HGPS cell (cell line): Measurements from ENCODE around the gene OR6J1.

DNA sequence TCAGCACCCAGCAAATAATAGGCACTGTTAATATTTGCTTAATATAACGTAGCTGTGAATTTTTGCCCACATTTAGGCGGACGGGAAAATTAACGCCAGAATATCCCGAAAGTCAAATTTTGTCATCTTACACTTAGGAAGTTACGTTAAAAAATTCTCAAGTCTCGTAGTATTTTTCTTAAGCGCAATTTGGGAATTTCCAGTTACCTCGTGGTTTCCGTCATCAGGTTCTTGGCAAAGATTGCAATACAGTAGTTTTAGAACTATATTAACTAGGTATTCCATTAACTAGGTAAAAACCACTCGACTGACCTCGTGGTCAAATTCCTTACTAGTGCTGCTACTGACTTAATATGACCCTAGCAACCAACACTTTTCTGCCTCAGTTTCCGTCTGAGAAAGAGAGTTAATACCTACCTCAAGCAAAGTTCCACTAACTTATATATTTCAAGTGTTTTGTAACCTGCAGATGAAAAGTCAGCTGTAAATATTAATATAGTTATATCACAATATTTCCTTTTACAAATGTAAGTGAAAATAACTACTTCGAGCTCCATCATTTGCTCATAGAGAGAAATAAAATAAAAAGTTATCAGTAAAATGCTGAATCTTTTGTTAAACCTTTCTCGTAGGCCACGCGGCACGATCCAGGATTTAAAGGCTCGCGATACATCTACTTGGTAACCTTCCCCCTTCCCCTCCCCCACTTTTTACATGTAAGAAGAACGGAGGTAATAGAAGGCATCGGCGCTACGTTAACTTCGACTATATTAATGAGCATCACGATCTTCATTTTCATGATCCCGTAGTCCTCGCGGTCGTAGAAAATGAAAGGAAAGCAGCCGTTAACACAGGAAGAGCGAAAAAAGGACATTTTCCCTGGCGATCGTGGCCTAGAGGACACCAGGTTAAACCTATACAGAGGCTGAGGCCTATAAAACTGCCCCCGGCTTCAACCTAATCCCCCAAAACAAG lies 749 bp downstream of the HNRNPC start:
- RRBS = no CpG with 5 or more reads among the region's 35 CpGs

DNA sequence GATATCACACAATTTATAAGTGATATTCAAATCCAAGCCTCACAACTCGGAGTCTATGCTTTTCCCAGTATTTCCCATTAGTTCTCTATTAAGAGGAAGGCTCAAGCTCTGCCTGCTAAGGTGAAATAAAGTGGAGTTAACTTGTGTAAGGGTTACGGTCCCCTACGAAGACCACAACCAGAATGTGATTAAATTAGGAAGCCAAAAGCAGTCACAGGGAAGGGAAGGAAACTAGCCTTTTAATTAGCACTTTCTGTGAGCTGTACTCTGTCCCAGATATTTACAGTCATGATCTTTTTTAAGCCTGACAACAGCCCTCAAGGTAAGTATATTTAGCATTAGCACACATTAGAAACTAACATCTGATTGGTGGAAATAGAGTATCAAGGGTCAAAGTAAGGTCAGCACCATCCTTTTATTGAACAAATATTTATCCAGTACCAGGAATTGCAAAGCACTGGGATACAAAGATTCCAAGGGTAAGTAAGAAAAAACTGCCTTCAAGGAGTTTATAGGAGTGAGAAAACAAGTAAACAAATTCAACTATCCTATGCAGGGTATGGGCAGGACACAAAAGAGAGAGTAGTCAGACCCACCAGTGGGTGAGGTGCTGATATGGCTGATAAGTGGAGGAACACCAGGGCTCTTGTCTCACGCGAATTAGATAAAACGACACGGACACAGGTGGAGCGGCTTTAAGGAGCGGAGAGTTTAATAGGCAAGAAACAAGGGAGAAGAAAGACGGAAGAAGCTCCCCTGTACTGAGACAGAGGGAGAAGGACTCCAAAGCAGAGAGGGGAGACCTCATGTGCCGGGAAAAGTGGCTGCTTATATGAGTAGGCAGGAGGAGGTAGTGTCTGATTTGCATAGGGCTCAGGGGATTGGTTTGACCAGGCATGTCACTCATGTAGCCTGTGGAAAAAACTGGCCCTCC lies 28.3 kb downstream of the RPGRIP1 start:
- RRBS = no CpG with 5 or more reads among the region's 11 CpGs

- RRBS = no CpG with 5 or more reads among the region's 2 CpGs
Measured at GRCh38 chr14:21735885-21736309, 62.3 kb upstream of the OR4E1 start.

GRCh38 chr14:21737071-21737379 lies 63.4 kb upstream of the OR4E1 start:
- RRBS = no CpG with 5 or more reads among the region's 1 CpG

- RRBS = no CpG with 5 or more reads among the region's 7 CpGs
Measured at GRCh38 chr14:21768107-21769246, 94.9 kb upstream of the OR4E1 start.

GRCh38 chr14:21797151-21797426 lies 123.5 kb upstream of the OR4E1 start:
- RRBS = no CpG with 5 or more reads among the region's 5 CpGs

DNA sequence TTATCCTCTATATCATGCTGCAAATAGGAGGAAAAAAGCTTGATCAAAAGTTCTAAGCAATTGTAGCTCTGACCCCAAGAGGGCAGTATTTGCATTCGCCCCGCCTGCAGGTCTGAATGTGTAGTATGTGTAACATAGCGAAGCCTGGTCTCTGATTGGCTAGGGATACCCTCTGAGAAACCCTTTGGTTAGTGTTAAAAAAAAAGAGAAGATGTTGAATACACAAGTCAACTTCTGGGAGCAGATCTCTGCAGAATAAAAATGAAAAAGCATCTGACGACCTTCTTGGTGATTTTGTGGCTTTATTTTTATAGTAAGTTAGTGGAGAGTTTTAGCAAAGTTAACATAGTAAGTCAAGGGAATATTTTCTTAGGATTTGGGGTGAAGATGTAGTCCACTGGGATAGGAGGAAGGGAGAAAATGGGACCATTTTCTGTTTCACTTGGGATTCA lies 151.7 kb upstream of the OR4E1 start:
- RRBS = no CpG with 5 or more reads among the region's 4 CpGs

GRCh38 chr14:21851477-21851986 lies 177.9 kb upstream of the OR4E1 start:
- RRBS = no CpG with 5 or more reads among the region's 4 CpGs

GRCh38 chr14:21894253-21894537 lies 220.6 kb upstream of the OR4E1 start:
- RRBS = no CpG with 5 or more reads among the region's 4 CpGs

DNA sequence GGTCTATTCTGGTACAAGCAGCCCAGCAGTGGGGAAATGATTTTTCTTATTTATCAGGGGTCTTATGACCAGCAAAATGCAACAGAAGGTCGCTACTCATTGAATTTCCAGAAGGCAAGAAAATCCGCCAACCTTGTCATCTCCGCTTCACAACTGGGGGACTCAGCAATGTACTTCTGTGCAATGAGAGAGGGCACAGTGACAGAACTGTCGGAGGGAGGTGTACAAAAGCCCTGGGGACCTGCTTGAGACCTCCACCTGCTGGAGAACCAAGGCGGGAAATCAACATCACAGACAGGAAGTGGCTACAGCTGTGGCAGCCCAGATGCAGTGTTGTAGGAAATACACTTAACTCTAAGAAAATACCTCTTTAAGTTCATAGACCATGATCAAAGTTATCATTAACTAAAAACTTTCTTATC lies 250.9 kb upstream of the OR4E1 start:
- RRBS = no CpG with 5 or more reads among the region's 5 CpGs

DNA sequence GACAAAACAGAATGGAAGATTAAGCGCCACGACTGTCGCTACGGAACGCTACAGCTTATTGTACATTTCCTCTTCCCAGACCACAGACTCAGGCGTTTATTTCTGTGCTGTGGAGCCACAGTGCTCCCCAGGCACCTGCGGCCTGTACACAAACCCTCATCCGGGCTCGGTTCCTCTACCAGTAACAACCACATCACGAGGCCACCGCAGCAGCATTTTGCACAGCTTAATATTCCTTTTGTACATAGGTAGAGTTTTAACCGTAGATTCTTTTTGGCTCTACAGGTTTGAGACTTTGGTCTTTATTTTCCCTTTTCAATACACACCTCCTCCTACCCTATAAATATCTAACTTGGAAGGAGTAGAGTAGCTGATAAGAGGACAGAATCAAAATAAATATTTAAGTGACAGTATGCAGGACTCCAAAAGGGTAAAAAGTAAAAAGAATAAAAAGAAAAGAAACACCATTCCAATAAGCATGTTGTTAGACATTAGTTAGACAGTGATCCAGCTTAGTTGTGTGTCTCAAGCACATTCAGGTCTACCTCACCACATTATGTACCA lies 397.6 kb upstream of the OR4E1 start:
- RRBS = no CpG with 5 or more reads among the region's 12 CpGs

DNA sequence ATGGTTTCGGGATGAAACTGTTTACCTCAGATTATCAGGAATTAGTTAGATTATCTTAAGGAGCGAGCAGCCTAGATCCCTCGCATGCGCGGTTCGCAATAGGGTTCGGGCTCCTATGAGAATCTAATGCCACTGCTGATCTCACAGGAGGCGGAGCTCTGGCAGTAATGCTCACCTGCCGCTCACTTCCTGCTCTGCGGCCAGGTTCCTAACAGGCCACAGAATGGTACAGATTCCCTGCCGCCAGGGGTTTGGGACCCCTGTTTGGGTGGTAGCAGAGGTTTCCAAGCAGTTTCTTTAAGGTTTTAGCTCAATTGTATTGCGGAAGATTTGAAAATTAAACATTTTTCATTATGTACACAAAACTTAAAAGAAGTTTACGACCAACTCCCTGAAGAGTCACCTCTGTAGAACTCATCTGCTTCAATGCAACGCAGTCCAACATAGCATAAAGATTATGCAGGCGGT lies 439.9 kb upstream of the OR4E1 start:
- RRBS = no CpG with 5 or more reads among the region's 15 CpGs

- RRBS = no CpG with 5 or more reads among the region's 8 CpGs
Measured at GRCh38 chr14:22418435-22419315, 170.3 kb downstream of the DAD1 start.

- RRBS = no CpG with 5 or more reads among the region's 15 CpGs
Measured at GRCh38 chr14:22483947-22485039, 104.7 kb downstream of the DAD1 start.

- RRBS = no CpG with 5 or more reads among the region's 7 CpGs
Measured at GRCh38 chr14:22517201-22517989, 71.6 kb downstream of the DAD1 start.

DNA sequence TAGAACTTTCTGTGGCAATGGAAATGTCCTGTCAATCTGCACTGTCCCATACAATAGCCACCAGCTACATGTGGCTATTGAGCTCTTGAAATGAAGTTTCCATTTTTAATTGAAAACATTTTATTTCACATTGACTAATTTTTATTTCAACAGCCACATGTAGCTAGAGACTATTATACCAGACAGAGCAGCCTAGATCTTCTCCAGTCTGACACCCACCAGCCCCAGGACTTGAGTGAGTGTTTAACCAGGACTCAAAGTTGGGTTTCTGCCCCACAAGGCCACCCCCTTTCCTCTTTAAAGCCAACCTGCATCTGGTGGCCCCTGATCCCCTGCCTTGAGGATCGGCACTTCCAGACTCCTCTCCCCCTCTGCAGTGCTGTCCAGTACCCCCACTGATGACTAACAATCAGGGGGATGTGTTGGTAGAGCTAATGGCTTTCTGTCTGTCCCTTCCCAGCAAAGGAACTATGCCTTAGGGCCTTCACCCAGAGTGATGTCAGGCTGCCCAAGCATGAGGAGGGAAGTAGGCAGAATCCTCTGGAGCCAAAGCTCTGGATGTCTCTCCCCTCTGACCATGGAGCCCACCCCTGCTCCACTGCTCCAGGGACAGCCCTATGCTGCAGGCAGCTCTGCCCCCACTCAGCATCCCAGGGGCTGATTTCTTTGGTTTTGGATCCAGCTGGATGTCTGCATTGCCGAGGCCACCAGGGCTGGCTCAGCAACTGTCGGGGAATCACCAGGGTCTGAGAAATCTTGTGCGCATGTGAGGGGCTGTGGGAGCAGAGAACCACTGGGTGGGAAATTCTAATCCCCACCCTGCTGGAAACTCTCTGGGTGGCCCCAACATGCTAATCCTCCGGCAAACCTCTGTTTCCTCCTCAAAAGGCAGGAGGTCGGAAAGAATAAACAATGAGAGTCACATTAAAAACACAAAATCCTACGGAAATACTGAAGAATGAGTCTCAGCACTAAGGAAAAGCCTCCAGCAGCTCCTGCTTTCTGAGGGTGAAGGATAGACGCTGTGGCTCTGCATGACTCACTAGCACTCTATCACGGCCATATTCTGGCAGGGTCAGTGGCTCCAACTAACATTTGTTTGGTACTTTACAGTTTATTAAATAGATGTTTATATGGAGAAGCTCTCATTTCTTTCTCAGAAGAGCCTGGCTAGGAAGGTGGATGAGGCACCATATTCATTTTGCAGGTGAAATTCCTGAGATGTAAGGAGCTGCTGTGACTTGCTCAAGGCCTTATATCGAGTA lies 42.9 kb downstream of the DAD1 start:
- RRBS = no CpG with 5 or more reads among the region's 10 CpGs

- RRBS = no CpG with 5 or more reads among the region's 24 CpGs
Measured at GRCh38 chr14:22556135-22556899, 32.7 kb downstream of the DAD1 start.

- RRBS = no CpG with 5 or more reads among the region's 7 CpGs
Measured at GRCh38 chr14:22597739-22598057, 402 bp upstream of the ABHD4 start.

GRCh38 chr14:22644144-22644550 lies at the start of gene OR6J1:
Gene OR6J1, minus strand, starts transcription at chr14:22644352.
- RRBS = no CpG with 5 or more reads among the region's 4 CpGs